ENCODE results near the genes DOCK2 and LCP2.

DNA sequence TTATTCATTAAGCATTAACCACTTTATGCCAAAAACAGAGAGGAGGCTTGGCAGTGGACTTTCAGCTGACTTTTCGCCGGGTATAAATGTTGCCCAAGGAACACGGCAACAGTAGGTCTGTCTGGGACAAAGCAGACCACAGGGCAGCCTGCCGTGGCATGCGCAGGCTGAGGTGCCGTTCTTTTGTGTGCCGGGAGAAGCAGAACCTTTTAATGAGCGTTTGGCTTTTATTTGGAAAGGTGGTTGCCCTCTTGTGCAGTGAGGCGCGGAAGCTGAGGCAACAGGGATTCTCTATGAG lies 240.0 kb upstream of the PANK3 start:
- PRO-cap: no peak
- RAMPAGE, long total RNA, 5 experiments: no peak in any of the 5 experiments
- RRBS: 87% methylated on average over 5 of the region's 10 CpGs

GRCh38 chr5:169047206-169048043 lies 253.5 kb downstream of the SLIT3 start:
- PRO-cap: no peak
- RAMPAGE, long total RNA, 5 experiments: no peak in any of the 5 experiments
- RRBS: no CpG with 5 or more reads among the region's 9 CpGs

DNA sequence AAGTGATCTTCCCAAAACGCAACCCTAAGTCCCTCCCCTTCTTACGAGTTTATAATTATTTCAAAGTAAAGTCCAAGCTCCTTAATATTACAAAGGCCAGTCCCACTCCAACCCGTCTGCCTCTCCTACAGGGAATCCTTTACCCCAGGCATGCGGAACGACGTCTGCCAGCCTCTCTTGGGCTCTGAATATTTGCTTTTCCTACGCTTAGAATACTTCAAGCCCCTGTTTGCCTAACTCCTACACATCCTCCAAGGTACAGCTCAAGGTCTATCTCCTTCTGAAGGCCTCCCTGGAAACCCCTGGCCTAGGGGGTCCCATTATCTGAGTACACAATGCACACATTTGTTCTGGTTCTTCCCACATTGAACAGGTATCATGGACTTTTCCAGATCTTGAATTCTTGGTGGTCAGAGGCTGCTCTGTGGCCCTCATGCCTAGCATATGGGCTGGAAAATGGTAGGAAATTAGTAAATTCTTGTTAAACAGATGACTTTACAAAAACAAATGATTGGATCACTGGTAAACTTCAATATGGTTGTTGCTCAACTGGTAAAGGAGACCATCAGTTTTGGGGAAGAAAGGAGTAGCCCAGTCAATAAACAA lies 246.3 kb downstream of the SLIT3 start:
- PRO-cap: no peak
- RAMPAGE, long total RNA, 5 experiments: no peak in any of the 5 experiments
- RRBS: no CpG with 5 or more reads among the region's 7 CpGs

- PRO-cap: no peak
- RAMPAGE, long total RNA, 5 experiments: start-site peak on the minus strand in 1 of 5 experiments, at chr5:169095542-169095565 at its widest, 6 reads per replicate
- RRBS: no CpG with 5 or more reads among the region's 5 CpGs
Measured at GRCh38 chr5:169095304-169095821, 205.6 kb downstream of the SLIT3 start.

DNA sequence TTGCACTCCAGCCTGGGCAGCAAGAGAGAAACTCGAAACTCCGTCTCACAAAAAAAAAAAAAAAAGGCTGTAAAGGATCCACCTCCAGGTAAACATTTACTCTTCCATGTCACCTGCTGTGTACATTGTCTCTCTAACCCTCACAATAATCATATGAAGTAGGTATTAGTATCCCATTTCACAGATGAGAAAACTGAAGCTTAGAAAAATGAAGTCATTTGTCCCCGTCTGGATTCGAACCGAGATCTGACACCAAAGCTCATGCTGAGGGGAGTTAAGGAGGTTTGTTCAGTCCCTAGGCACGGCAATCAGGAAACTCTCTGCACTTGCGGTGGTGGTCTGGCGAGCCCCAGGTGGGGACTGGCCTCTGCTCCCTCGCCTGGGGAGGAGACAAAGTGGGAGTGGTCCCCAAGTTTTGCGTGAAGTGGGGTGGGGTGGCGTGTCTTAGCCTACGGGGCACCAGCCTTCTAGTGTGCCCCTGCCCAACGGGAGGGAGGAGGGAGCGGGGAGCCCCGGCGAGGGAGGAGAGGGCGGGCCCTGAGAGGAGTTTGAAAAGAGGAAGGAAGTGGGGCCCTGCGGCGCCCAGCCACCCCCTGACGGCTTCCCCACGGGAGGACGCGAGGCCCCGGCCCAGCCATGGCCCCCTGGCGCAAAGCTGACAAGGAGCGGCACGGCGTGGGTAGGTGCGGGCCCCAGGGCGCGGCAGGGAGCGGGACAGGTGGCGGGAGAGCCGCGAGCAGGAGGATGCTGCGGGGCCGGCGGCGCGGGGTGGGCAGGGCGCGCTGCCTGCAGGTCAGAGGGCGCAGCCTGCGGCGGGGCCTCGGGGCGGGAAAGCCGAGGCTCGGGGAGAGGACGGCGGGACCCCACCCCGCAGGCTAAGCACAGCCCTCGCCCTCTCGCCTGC lies at the start of gene DOCK2:
Gene DOCK2 (plus strand): TSS at position 585 of the 904 bp plus-strand sequence.
- PRO-cap: no peak
- RAMPAGE, long total RNA, 5 experiments: start-site peak on the plus strand in 2 of 5 experiments, centred at positions 606 to 607 of the sequence, 22 to 77 reads per replicate
- RRBS: 11% methylated on average over 8 of the region's 54 CpGs

DNA sequence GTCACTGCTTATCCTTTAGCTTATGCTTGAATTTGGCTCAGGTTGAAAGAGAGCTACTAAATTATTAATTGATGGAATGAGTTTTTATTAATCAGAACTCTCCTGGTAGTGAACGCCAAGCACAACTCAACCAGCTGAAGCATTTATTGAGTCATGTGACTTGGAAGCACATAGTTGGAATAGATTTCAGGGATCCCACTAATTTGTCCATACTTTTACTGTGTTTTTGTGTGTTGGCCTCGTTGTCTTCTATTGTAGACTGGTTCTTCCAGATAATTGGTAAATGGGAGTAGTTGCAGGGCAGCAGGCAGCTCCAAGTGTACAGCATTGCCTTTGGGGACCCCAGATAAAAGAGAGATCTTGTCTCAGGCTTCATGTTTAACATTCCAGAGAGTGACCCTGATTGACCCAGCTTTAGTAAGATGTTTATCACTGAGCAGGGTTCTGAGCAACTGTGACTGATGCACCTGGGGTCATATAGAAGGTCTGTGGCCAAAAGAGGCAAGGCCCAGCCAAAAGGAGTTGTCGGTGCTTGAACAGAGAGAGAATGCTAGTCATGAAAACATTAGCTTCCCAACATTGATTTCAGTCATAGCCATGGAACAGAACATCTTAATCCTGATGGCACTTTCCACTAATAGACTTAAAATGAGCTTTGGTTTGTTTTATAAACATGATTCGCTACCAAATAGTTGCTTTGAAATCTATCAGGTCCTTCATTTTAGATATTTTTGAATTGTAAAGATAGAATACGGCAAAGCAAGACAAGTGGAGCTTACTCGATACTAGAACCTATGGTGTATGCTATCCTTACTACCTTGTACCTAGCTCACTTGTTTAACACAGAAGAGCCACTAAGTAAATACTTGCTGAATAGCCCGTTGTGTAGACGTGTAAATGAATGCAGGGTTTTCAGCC lies 13.8 kb downstream of the C5orf58 start:
- PRO-cap: no peak
- RAMPAGE, long total RNA, 5 experiments: no peak in any of the 5 experiments
- RRBS: no CpG with 5 or more reads among the region's 8 CpGs

DNA sequence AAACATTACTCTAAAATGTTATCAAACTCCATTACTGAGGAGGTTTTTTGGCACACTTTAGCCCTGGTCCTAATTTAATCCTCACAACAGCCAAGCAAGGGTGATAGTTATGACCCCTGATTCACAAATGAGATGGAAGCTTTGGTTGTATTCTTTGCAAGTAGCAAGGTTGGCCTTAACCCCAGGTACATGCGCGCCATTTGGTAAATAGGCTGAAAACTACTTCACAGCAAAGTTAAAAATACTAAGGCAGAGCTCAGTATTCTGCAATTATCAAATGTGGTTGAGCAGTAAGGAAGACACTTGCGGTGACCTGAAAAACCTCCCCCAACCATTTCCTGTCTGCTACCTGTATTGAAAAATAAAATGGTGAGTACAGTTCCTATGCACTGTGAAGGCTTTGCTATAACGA lies 29.2 kb downstream of the C5orf58 start:
- PRO-cap: no peak
- RAMPAGE, long total RNA, 5 experiments: no peak in any of the 5 experiments
- RRBS: no CpG with 5 or more reads among the region's 4 CpGs

- PRO-cap: no peak
- RAMPAGE, long total RNA, 5 experiments: no peak in any of the 5 experiments
- RRBS: no CpG with 5 or more reads among the region's 1 CpG
Measured at GRCh38 chr5:170292325-170293053, 5.1 kb downstream of the LCP2 start.

DNA sequence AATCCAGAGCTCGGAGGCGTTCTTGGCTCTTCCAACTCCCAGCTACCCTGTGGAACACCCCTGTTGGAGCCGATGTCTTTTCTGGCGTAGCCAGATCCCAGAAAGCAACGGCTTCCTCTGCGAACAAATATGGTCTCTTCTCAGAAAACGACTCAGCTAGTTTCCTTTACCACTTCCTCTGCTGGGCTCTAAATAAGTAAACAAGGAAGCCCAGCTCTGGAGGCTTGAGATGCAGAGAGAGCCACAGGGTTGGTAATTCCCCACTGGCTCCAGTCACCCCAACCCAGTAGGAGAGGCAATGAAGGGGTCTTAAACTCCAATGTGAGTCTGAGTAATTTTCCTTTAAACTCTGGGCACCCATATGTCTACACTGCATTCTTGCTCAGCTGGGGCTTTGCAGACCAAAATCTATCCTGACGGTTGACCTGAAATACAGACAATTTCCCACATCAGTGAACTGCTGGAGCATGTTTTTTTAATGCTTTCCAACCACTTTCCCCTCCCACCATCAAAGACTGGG lies at the start of gene LCP2:
Gene LCP2 (minus strand): TSS at position 99 of the 520 bp plus-strand sequence.
- PRO-cap: bidirectional peak, plus-strand start at position 221 of the sequence, minus-strand start at position 106 of the sequence
- RAMPAGE, long total RNA, 5 experiments: start-site peak on the minus strand in 5 of 5 experiments, centred at positions 51 to 95 of the sequence, 53 to 440 reads per replicate
- RRBS: no CpG with 5 or more reads among the region's 8 CpGs

- PRO-cap: no peak
- RAMPAGE, long total RNA, 5 experiments: no peak in any of the 5 experiments
- RRBS: no CpG with 5 or more reads among the region's 5 CpGs
Measured at GRCh38 chr5:170361635-170362196, 27.5 kb downstream of the KCNMB1 start.

GRCh38 chr5:170534052-170534653 lies 30.3 kb downstream of the KCNIP1 start:
- PRO-cap: no peak
- RAMPAGE, long total RNA, 5 experiments: no peak in any of the 5 experiments
- RRBS: no CpG with 5 or more reads among the region's 4 CpGs

DNA sequence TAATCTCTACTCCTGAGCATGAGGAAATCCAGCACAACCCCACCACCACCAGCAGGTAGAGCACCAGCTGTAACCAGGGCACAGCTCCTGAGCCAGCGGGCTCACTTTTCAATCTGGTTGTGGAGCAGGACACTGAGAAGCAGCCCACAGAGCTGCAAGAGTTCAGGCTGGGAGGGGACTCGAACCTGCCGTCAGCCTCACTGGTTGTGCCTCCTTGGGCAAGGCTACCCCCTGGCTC lies 10.0 kb upstream of the GABRP start:
- PRO-cap: unidirectional peak, plus-strand start at position 111 of the sequence
- RAMPAGE, long total RNA, 5 experiments: no peak in any of the 5 experiments
- RRBS: no CpG with 5 or more reads among the region's 3 CpGs

DNA sequence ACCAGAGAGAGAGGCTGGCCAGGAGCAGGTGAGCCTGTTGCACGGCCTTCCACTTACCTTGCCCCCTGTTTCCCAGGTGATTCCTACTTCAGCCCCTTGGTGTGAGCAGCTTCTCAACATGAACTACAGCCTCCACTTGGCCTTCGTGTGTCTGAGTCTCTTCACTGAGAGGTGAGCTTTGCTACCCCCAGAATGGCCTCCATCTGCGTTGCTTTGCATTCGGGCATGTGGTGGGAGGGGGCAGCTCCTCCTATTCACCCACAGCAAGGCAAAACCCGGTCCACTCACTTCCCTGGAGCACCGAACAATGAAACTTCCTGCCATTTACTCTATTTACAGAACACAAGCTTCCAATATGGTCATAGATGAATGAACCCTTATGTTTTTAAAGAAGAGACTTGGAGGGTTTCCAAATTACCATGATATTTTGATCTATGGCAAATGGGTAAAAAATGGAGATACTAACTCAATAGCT lies 5.0 kb downstream of the GABRP start:
- PRO-cap: no peak
- RAMPAGE, long total RNA, 5 experiments: no peak in any of the 5 experiments
- RRBS: no CpG with 5 or more reads among the region's 6 CpGs

GRCh38 chr5:171396130-171396796 lies 8.6 kb downstream of the NPM1 start:
- PRO-cap: no peak
- RAMPAGE, long total RNA, 5 experiments: no peak in any of the 5 experiments
- RRBS: no CpG with 5 or more reads among the region's 7 CpGs

GRCh38 chr5:171419748-171420791 lies 623 bp downstream of the FGF18 start:
- PRO-cap: no peak
- RAMPAGE, long total RNA, 5 experiments: no peak in any of the 5 experiments
- RRBS: 2% methylated on average over 61 of the region's 118 CpGs

DNA sequence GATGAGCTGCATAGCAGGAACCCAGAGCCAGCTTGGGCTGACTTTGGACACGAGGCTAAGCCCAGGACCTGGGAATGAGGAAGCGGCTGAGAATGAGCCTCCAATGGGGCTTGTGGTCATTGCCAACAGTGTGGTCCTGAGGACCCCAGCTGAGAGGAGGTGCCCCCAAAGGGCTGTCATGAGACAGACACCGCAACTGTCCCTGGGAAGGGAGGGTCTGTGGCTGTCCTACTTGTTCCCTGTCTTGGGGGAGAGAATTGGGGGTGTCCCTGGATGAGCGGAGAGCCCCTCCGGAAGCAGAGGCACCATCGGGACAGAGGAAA lies 159.9 kb upstream of the SMIM23 start:
- PRO-cap: no peak
- RAMPAGE, long total RNA, 5 experiments: no peak in any of the 5 experiments
- RRBS: no CpG with 5 or more reads among the region's 6 CpGs

DNA sequence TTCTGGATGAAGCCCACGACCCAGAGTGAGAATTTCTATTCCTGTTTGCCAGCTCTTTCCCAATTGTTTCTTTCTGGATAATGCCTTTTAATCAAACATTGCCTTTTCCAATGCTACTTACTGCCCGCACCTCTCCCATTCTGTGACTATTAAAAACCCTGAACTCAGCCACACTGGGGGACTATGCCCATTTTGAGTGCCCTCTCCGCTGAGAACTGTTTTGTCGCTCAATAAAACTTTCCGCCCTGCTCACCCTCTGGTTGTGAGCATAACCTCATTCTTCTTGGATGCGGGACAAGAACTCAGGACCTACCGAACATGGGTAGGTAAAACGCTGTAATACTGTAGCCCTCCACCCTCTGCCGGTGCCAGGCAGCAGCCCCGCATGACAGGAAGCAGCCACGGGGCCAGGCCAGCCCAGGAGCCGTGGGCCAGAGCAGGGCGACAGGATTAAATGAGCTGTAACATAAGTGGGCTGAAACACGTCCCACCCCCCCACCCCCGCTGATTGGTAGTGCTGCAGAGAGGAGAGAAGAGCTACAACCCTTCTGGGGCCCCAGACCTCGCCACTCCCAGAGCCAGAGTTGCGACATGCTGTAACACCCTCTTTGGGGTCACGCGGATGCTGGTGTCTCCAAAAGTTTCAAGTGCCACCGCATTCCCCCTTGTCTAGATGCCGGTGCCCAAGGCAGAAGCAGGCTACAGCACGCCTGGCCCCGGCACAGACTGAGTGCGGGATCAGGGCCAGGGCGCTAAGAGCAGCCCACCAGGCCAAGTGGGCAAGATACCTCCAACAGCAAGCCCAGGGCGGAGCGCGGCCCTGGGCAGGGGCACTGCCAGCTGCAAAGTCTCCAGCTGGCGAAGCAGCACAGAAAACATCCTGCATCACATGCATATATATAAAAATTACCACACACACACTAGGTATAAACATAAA lies 81.9 kb downstream of the FBXW11 start:
- PRO-cap: no peak
- RAMPAGE, long total RNA, 5 experiments: start-site peak on the minus strand in 1 of 5 experiments, centred at position 325 of the sequence, 6 reads per replicate
- RRBS: 100% methylated on average over 3 of the region's 29 CpGs

- PRO-cap: no peak
- RAMPAGE, long total RNA, 5 experiments: no peak in any of the 5 experiments
- RRBS: no CpG with 5 or more reads among the region's 22 CpGs
Measured at GRCh38 chr5:172145694-172146830, 42.0 kb downstream of the STK10 start.

GRCh38 chr5:172187330-172187549 lies 784 bp downstream of the STK10 start:
- PRO-cap: no peak
- RAMPAGE, long total RNA, 5 experiments: no peak in any of the 5 experiments
- RRBS: no CpG with 5 or more reads among the region's 12 CpGs

- PRO-cap: no peak
- RAMPAGE, long total RNA, 5 experiments: start-site peak on the minus strand in 3 of 5 experiments, at chr5:172353890-172354015 at its widest, 18 to 26 reads per replicate
- RRBS: no CpG with 5 or more reads among the region's 15 CpGs
Measured at GRCh38 chr5:172353724-172354270, 70.2 kb upstream of the UBTD2 start.

Data from stomach (tissue), 7 donors.